ENCODE data around the gene CEP83.

- PRO-cap = no peak
- RAMPAGE, long total RNA, 4 experiments = no peak in any of the 4 experiments
These were observed 154.5 kb downstream of the CEP83 start for GRCh38 chr12:94304917-94305756.

DNA sequence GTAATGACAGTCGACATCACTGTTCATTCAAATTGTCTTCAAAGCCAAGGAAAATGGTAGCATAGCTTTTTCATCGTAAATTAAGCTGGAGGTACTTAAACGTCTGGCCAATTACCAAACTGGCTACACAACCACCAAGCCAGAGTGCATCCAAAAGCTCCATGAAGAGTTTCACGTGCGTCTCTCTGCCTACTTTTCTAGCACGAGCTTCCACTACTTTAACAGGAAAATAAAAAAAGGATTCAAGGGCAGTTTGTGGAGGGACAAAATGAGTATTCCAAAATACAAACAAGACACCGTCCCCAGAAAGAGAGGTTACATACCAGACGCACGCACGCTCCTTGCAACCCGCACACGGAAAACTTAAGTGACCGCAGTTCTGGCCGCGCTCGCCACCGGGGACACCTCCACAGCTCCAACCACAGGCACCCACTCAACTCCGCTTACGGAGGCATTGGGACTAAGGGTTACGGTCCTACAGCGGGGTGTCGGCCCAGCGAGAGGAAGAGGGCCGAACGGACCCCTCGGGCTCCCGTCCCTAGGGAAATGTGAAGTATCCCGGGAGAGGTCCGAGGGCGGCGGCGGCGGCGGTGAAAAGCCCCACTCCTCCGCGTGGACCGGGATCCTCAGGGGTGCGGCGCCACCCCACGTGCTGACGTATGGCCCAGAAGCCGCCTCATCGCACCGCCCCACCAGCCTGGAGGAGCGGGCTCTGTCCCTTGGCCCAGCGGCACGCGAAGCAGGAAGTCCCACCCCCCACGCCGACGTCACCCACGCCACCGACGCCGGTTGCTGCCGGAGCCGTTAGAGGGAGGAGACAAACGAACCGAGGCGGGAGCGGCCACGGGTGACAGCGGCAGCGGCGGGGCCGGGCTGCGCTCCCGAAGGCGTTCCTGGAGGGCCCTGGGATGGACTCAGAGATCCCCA is at the start of gene CEP83:
Gene CEP83, minus strand, starts transcription at position 634 of the 927 bp plus-strand sequence.
- PRO-cap = bidirectional peak, plus-strand start at position 820 of the sequence, minus-strand start at position 699 of the sequence
- RAMPAGE, long total RNA, 4 experiments = start-site peak on the minus strand in 2 of 4 experiments, centred at positions 624 to 677 of the sequence, 30 to 56 reads per replicate

DNA sequence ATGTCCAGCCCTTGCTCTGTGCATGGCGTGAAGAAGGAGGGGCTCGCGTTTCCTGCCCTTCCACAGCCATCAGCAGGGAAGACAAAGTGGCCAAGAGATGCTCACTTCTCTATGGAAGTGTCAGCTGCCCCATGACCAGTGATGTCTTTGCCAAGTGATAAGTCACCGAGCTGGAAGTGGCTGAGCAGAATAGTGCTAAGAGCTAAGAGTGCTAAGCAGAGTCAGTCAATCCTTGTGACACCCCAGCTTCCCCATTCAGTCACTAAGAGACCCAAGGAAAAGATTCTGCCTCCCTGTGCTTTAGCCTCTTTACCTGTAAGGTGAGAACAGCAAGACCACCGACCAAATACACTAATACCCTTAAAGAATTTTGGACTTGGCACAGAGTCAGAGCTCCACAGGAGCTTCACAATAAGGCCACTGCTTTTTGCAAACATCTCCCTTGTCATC is 50.5 kb upstream of the CEP83 start:
- PRO-cap = no peak
- RAMPAGE, long total RNA, 4 experiments = no peak in any of the 4 experiments

DNA sequence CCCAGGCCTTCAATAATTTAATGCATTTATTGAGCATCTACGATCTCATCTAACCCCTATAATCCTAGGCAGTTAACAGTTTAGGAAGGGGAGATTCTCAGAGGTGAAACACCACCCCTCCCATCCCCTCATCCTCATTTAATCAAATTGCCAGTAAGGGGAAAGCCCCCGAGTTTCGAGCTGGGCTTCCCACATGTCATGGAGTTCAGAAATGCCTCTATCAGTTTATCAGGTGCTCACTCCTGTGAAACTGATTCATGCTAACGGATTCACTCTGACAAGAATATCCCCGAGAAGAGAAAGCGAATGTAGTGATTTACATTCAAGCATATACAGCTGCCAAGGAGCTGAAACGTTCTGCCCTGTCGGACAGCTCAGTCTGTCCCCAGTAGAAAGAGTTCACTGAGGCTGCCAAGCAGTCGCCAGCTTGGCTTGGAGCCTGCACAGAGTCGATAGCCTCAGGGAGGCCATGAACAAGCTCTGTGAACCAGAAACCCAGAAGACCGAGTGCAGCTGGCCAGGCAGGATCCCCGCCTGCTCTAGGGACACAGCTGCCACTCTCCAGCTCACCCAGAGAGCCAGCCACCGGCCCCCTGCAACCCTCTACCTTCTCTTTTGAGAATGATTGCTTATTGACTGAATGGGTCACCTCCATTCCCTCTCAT is 88.4 kb downstream of the TMCC3 start:
- PRO-cap = unidirectional peak, plus-strand start at position 391 of the sequence
- RAMPAGE, long total RNA, 4 experiments = no peak in any of the 4 experiments

DNA sequence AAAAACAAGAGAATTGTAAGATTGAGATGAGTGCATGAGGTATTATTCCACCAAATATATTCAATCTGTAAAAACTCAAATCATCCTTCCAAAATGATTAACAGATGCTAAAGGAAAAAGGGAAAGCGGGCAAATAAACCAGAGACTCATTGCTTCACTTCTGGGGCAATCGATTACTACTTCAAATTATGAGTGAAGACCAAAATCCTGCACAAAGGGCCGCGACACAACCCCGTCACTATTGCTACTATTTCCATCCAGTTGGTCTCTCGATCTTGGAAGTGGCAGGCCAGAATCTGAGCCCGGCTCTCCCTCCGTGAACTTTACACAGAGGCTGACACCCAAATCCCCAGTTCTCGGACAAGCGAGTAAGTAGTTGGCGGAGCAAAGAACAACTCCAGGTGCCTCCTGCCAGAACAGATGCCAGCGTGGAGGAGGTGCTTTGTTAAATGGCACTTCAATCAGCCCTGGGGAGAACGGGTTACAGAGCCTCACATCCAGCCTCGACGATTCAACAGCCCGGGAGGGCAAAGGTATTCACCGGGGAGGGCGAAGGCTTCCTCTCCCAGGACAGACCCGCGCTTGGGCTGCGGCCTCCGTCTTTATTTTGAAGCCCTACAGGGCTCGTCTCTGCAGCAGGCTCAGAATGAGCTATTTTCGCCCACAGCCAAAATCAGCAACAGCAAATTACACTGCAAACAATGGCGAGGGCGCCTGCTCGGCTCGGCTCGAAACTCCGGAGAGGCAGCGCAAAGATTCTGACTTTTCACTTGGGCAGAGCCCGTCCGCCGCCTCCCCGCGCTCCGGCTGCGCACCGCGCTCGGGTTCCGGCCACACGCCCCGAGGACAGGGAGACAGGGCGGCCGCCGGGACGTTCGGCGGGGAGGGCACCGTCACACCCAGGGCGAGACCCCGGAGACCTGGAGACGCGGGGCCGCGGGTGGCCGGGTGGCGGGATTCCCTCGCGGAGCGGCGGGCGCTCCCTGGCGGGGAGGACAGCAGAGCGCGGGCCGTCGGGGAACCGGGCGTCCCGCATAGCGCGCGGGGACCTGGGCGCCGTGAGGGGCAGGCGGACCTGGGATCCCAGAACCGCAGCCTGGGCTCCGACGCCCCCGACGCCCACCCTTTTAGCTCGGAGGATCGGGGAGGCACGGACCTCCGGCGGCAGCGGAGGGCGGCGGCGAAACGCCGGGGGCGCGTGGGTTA is 883 bp downstream of the TMCC3 start:
- PRO-cap = bidirectional peak, plus-strand start at position 375 of the sequence, minus-strand start at position 324 of the sequence; bidirectional peak, plus-strand start at position 500 of the sequence, minus-strand start at position 422 of the sequence; bidirectional peak, plus-strand start at position 1,001 of the sequence, minus-strand start at position 892 of the sequence
- RAMPAGE, long total RNA, 4 experiments = start-site peak on the plus strand in 1 of 4 experiments, centred at position 366 of the sequence, 9 reads per replicate

DNA sequence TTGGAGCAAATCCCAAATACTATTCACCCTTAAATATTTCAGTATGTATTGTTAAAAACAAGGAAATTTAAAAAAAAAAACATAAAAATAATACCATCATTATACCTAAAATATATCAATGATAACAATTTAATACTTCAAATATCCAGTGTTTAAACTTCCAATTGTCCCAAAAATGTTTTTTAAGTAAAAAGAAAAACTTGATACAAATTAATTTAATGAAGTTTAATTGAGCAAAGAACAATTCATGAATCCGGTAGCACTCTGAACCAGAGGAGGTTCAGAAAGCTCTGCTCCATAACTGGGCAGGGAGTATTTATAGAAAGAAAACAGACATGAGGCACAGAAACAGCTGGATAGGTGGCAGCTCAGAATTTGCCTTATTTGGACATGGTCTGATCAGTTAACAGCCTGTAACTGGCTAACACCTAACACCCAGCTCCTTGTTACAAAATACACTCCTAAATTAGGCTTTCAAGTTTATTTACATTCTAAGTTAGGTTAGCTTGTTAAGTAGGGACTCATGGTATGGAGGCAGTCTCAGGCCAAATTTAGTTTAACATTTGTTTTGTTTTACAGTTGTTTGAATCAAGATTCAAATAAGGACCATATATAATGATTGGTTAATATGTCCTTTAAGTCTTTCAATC is 67.7 kb upstream of the TMCC3 start:
- PRO-cap = no peak
- RAMPAGE, long total RNA, 4 experiments = no peak in any of the 4 experiments

GRCh38 chr12:94769126-94769527 is 118.8 kb upstream of the TMCC3 start:
- PRO-cap = no peak
- RAMPAGE, long total RNA, 4 experiments = no peak in any of the 4 experiments

- PRO-cap = no peak
- RAMPAGE, long total RNA, 4 experiments = no peak in any of the 4 experiments
These were observed 128.6 kb downstream of the NDUFA12 start for GRCh38 chr12:94874742-94875366.

DNA sequence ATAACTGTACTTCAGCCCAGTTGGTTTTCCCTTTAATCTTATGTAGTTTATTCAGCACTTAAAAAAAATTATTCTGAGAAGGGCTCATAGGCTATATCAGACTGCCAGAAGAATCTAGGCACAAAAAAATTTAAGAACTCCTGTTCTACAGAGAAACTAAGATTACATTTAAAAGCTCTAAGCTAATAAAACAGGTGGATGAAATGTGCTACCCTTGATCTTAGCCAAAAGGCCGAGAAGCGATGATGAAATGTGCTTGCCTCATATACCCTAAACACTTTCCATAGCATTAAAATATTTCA is 51.6 kb upstream of the NR2C1 start:
- PRO-cap = no peak
- RAMPAGE, long total RNA, 4 experiments = no peak in any of the 4 experiments

- PRO-cap = no peak
- RAMPAGE, long total RNA, 4 experiments = no peak in any of the 4 experiments
These were observed 45.2 kb downstream of the VEZT start for GRCh38 chr12:95262784-95263215.

- PRO-cap = no peak
- RAMPAGE, long total RNA, 4 experiments = no peak in any of the 4 experiments
These were observed 55.9 kb upstream of the METAP2 start for GRCh38 chr12:95418059-95418422.

- PRO-cap = no peak
- RAMPAGE, long total RNA, 4 experiments = no peak in any of the 4 experiments
These were observed 22.7 kb upstream of the USP44 start for GRCh38 chr12:95573698-95574628.

DNA sequence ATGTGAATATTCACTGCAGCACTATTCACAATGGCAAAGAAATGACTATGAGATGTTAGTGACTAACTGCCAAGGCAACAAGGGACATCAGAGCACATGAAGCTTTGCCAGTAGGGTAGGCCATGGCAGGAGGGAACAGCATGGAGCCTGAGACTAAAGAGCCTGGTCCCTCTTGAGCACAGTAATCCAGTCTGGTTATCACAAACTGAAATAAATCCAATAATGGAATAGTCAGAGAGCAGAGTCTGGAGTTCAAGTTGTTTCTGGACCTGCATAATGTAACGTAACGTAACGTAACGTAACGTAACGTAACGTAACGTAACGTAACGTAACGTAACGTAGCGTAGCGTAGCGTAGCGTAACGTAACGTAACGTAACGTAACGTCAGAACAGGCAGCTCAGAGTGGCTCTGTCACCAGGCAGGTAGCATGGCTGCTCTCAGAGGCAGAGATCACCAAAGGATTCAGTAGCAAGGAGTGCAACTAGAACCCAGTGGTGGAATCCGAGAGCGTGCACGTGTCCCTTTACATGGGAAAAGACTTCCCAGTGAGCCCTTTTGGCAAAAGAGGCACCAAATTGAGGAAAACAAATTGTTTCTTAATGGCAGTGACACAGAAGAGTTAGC is 85.7 kb upstream of the USP44 start:
- PRO-cap = no peak
- RAMPAGE, long total RNA, 4 experiments = no peak in any of the 4 experiments

DNA sequence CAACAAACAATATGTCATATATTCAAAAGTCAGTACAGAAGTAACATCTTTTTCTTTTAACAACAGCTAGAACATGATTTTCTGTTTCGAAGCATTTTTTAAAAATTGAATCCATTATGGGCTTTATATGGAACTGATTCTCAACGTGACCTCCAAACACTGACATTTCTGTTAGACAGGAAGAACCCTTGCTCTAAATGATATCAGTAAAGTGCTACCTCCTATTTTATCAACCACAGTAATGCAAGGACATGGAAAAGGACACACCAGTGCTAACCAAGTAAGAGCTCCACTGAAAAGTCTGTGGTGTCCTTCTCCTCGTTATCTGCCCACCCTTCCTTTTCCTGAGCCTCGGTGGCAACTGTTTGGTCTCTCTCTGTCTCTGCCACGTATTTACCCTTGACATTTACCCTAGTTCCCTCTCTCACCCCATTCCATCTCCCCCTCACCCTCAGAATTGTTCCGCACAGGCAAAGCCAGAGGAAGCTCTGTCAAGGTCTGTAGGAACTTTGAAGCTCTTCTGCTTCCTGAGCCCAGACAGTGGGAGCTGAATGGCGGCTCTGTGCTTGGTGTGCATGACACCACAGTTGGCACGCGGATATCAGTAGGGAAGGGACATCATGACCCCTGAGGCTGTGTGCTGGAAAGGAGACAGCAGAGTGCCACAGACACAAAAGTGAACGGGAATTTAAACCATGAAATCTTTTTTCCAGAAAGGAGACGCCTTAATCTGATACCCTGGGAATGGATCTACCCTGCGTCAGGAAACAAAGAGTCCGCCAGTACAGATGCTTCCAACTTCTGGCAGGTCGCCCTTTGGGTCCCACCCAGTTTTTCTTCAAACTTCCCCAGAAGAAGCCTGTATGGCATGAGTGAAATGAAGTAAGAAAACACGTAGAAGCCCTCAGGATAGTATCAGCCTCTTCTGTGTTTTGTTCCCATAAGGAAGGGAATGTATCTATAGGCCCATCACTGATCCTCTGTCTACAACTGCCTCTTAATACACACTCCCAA is 50.8 kb downstream of the NTN4 start:
- PRO-cap = no peak
- RAMPAGE, long total RNA, 4 experiments = start-site peak on the minus strand in 1 of 4 experiments, centred at position 660 of the sequence, 6 reads per replicate

- PRO-cap = no peak
- RAMPAGE, long total RNA, 4 experiments = no peak in any of the 4 experiments
These were observed 35.2 kb downstream of the NTN4 start for GRCh38 chr12:95755271-95755879.

- PRO-cap = no peak
- RAMPAGE, long total RNA, 4 experiments = no peak in any of the 4 experiments
These were observed 737 bp downstream of the SNRPF start for GRCh38 chr12:95859406-95859971.

- PRO-cap = no peak
- RAMPAGE, long total RNA, 4 experiments = no peak in any of the 4 experiments
These were observed 14.7 kb downstream of the ELK3 start for GRCh38 chr12:96208368-96209764.

DNA sequence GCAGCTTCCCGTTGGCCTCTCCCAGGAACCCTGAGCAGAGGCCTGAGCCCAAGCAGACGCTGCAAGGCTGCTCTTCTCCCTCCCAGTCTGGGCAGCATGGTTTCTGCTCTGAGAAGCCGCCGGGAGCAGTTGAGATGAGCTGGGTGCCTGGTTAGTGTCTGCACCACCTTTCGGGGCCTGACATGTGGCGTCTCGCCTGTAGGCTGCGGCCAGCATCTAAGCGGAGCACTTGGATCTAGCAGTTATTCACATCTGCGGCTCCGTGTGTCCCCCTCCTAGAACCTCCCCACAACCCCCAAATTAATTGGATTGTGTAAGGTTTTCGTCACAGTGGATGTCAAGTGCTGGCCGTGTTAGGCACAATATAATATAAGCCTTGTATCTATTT is 45.5 kb downstream of the ELK3 start:
- PRO-cap = no peak
- RAMPAGE, long total RNA, 4 experiments = no peak in any of the 4 experiments

DNA sequence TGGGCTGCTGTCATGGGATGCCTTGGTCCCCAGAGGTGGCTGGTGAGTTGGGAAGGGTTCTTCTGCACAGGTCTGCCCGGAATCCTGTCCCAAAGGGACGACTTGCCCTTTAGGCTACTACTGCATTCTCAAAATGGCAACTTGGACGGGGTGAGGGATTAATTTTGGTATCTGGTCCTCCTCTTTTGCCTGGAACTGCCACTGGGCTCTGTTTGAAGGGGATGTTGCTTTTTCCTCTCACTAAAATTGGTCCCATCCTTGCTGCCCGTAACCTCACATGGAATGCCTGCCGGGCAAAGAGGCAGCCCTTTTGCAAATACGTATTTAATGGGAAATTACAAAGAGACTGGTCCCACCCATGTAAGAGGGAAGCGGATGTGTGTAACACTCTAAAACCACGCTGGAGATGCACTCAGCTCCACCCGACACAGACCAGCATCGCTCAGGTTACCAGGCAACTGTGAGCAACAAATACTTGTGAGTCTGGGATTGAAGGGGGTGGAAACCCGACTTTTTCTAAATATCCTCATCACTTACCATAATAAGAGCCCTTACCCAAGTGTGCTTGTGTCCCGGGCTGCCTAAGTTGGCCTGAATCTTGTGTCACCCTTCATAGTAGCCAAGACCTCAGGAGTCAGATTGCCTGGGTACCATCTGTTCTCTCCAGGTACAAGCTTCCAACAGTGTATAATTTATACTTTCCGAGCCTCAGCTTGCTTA is 47.6 kb downstream of the ELK3 start:
- PRO-cap = bidirectional peak, plus-strand start at position 392 of the sequence, minus-strand start at position 284 of the sequence
- RAMPAGE, long total RNA, 4 experiments = no peak in any of the 4 experiments

DNA sequence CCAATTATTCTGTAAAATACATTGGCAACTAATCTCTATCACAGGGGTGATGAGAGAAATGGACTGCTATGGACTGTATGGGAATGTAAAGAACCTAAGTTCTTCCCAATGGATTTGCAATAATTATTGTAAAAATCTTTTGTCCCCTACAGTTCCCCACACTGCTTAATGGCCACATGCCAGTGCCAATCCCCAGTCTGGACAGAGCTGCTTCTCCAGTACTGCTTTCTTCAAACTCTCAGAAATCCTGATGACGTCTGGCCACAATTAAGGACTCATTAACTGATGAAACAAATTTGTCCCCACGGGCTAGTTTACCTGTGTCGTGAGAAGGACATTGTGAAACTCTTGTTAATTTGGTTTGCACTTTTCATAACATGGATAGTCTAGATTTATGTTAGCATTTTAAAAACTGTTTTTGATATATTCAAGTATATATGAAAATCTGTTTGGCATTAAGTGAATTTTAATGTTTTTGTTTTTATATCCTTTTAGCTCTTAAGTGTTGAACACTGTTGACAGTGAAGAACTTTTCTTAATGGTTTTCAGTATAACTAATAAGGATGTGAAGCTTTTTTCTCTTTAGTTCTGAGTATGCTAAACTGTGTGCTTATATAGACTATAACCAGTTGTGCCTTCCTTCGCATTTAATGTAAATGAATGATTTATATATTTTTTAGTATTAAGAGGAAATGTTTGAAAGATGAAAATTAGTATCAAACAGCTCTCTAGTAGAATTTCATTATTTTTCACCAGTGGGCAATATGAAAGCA is 72.9 kb downstream of the ELK3 start:
- PRO-cap = no peak
- RAMPAGE, long total RNA, 4 experiments = no peak in any of the 4 experiments